Cardiac septum (tissue), 1 donor: Measurements from ENCODE around the gene PRSS56.

- PRO-cap, result no peak
Measured at GRCh38 chr2:230943632-230944031, 18.6 kb upstream of the GPR55 start.

DNA sequence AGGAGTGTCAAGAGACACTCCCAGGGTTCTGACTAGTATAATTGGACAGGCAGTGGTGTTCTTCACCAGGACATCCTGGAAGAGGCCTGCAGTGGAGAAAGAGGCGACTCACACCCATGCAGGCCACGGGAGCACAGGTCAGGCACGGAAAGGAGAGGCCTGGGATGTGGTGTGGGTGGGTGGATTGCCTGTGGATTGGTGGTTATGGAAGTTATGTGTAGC lies 14.1 kb upstream of the SPATA3 start:
- PRO-cap, result no peak

- PRO-cap, result no peak
Measured at GRCh38 chr2:231047181-231048442, 9.1 kb upstream of the PSMD1 start.

GRCh38 chr2:231138678-231139069 lies 13.8 kb upstream of the HTR2B start:
- PRO-cap, result no peak

DNA sequence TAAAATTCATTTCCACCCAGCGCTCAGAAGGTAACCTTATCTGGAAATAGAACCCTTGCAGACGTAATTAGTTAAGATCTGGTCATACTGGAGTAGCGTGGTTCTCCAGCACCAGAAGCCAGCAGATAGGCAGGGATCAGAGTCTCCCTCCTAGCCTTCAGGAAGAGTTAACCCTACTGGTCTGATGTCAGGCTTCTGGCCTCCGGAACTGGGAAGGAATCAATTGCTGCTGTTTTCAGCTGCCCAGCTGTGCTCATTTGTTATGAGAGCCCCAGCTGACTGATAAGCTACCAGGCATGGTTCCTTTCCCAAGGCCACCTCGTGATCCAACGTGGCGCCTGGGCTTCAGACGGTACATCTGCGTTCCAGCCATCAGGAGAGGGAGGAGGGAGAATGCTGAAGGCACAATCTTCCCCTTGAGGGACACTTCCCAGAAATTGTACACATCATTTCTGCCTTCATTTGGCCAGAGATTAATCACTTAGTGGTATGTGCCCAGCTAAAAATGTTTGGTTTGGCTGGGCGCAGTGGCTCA lies 10.8 kb upstream of the ARMC9 start:
- PRO-cap, result no peak

DNA sequence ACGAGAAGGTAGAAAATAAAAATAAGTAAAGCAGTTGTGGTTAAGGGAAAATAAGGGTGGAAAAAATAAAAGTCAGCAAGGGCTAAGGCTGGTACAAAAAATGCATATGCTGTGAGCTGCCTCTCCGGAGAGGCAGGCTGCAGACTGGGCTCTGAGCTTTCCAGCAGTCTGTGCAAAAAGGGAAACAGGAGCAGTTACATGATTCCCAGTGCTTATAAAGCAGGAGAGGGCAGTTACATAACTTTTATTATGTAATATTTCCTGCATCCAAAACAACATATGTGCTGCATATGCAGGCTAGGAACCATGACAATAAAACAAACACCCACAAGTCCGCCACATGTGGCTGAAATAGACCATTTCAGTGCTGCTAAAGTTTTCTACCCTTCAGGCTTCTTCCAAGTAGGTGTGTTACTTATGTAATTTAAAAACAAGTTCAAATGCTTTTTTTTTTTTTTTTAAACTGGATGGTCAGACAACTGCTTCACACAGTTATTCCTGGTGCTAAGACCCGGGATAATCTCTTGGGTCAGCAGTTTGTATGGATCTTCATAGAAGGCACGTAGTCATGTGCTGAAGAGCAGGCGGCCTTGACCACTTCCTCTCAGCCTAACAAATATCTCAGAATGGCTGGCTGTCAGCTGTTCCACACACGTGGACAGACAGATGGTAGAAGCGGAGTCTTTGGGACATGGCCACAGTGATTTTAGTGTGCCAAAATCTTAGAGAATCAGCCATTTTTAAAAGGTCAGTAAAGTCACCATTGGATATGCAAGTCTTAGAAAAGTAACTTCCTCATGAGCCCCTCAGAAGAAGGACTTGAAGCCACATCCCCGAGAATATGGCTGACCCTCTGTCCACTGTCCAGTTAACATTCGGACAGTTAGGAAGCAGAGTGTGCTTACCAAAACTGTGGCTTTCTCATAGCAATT lies 43.5 kb downstream of the ARMC9 start:
- PRO-cap, result no peak

GRCh38 chr2:231348692-231349286 lies 46.7 kb upstream of the B3GNT7 start:
- PRO-cap, result no peak

- PRO-cap, result no peak
Measured at GRCh38 chr2:231378064-231378764, 17.3 kb upstream of the B3GNT7 start.

DNA sequence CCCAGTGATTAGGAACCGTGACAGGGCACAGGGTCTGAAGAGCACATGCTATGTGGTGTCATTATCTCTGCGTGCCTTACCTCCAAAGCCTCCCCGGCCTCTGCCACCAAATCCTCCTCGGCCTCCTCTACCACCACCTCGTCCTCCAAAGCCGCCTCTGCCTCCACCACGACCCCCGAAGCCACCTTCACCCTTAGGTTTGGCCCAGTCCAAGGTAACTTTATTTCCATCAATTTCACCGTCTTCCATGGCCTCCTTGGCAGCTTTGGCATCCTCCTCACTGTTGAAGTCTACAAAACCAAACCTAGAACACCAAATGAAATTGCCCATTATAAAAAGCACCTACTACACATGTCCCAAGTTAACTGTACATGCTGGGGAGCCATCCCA lies 9.0 kb downstream of the NCL start:
- PRO-cap, result no peak

DNA sequence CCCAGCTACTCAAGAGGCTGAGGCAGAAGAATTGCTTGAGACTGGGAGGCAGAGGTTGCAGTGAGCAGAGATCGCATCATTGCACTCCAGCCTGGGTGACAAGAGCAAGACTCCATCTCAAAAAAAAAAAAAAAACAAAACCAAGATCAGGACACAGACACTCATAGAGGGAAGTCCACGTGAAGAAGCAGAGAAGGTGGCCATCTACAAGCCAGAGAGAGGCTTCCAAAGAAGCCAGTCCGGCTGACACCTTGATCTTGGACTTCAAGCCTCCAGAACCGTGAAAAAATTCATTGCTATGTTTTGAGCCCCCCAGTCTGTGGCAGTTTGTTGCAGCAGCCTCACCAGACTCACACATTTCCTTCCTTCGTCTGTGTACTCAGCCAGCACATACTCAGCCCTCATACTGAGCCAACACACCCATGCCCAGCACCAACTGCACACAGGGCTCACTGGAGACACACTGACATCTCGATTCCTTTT lies 23.9 kb upstream of the NMUR1 start:
- PRO-cap, result no peak

DNA sequence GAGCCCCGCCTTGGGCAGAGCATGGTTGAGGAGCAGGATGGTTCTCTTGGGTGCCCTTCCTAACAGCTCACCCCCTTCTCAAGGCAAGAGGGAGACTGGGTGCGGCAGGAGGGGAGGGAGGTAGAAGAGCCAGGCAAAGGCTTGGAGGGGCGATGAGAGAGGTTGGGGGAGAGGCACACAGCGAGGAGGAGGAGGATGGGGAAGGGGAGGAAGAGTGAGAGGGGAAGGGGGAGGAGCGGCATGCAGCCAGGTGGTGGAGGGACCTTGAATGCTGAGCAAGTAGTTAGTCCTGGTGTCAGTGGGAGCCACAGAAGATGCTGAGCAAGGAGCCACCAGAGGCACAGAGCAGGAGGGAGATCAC lies 23.5 kb upstream of the PTMA start:
- PRO-cap, result no peak

GRCh38 chr2:231685308-231685823 lies 23.0 kb upstream of the PTMA start:
- PRO-cap, result no peak

GRCh38 chr2:231710889-231711128 lies 2.5 kb downstream of the PTMA start:
- PRO-cap, result bidirectional peak, plus-strand start at chr2:231711005, minus-strand start at chr2:231710926

DNA sequence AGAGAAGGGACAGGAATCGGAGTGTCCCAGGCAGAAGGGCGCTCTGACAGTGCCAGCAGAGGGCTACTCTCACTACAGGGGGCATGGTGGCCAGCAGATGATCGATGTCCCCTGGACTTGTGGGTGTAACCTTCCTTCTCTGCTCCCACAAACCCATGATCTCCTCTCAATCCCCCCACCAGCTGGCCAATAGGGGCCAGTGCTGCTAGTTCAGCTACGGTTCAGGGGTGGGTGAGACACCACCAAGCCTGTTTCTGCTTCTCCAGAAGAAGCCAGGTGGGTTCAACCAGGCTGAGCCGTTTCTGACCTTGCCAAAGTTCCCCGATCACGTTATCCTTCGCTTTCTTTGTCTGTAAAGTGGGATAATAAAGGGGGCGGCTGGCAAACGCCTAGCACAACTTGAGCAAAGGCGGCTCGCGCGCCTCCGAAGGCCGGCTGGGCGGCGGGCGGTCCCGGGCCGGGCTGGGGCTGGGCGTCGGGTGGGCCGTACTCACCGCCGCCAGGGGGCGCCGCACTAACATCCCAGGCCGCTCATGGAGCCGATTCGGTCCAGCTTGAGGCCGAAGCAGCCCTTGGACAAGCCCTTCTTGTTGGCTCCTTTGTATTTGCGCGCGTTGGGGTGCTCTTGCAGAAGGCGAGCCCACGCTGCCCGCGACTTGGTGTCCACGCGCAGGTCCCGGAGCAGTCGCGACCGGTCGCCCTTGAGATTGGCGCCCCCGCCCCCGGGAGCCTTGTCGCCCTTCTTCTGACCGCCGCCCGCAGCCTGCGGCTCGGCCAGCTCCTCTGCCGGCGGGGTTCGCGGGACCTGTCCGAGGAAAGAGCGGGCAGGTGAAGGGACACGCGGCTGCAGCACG lies 1.1 kb downstream of the NPPC start:
- PRO-cap, result no peak

DNA sequence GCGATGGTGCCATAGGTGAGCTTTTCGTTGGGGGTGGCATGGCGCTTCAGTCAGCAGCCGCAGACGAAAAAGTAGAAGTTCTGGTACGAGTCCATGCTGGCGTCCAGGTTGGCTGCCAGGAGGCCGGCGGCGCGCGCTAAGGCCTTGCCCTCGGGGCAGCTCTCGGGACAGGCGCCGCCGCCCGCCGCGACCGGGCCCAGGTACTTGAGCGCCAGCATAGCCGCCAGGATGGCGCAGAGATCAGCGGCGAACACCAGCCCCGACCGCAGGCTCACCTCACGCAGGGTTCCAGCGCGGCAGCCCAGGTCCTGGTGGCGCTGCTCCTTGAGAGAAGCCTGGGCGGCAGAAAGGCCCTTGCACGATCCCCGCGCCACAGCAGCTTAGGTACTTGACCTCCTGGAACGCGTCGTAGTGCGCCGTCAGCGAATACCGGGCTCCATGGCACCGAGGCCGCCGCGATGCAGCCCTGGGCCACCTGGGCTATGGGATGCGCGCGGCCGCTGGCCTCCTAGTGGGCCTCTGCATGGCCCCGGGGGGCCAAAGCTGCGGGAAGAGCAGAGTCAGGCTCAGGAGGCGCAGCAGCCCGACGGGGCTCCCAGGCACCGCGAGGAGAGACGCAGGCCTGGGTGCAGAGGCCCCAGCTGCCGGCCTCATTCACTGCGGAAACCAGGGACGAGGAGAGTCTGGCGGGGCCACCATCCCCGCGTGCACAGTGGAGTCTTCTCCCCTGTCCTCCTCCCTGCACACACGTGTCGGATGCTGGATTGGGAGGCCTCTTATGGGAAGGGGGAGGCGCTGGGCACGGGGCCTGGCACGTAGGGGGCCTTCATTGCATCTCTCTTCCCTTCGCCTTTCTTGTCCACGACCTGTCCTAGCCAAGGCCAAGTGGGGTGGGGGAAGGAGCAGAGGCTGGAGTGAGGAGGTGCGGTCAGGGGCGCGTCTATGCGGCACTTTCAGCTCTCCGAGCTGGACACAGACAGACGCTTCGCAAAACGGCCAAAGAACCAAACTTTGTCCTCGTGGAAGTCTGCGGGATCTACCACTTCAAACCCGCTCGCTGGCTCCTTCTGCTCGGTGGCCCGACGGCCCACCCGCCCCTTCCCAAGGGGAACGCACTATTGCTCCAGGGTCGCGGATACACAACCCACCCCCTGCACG lies 13.1 kb downstream of the ALPG start:
- PRO-cap, result no peak

- PRO-cap, result no peak
Measured at GRCh38 chr2:232432491-232433183, 23.3 kb upstream of the ALPI start.

DNA sequence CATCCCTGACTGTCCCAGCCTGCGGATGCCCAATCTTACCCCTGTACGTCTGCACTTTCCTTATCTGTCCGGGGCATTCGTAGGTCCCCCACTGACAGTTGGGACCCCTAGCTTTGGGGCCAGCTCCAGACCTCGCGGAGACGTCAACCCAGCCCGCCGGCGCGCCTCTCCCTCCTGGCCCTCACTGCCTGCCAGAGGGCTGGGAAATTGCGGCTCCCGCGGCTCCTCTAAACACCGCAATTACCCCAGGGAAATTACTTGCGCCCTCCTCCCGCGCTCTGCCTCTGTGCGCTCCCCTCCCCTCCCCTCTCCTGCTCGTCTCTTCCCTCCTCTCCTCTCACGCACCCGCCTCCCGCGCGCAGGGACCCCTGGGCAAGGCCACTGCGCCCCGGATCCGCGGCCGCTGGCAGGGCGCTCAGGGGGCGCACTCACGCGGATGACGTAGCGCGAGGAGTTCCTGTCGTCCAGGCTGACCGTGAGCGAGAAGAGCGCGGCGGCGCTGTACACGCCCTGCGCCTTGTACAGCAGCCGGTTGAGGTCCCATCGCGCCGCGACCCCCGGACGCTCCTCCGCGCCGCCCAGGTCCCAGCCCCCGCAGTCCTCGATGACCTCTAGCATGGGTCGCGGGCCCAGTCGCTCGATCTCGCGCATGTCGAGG lies 2.1 kb downstream of the ECEL1 start:
- PRO-cap, result no peak

DNA sequence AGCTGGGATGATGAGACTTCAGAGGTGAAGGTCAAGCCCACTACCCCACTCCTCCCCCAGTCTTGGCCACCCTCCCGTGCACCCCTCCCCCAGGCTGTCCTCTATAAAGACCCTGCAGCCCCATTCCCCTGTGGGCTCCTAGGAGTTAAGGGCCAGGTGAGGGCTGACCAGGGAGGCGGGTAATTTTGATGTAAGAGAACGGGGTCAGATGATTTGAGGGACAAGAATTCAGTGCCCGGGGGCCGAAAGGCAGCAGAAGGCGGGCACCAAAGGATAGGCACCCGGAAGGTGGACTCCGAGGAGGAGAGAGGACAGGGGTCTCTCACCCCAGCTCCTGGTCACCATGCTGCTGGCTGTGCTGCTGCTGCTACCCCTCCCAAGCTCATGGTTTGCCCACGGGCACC lies at the start of gene PRSS56:
PRSS56 (plus strand) TSS at position 133 of the 404 bp plus-strand sequence.
- PRO-cap, result no peak

DNA sequence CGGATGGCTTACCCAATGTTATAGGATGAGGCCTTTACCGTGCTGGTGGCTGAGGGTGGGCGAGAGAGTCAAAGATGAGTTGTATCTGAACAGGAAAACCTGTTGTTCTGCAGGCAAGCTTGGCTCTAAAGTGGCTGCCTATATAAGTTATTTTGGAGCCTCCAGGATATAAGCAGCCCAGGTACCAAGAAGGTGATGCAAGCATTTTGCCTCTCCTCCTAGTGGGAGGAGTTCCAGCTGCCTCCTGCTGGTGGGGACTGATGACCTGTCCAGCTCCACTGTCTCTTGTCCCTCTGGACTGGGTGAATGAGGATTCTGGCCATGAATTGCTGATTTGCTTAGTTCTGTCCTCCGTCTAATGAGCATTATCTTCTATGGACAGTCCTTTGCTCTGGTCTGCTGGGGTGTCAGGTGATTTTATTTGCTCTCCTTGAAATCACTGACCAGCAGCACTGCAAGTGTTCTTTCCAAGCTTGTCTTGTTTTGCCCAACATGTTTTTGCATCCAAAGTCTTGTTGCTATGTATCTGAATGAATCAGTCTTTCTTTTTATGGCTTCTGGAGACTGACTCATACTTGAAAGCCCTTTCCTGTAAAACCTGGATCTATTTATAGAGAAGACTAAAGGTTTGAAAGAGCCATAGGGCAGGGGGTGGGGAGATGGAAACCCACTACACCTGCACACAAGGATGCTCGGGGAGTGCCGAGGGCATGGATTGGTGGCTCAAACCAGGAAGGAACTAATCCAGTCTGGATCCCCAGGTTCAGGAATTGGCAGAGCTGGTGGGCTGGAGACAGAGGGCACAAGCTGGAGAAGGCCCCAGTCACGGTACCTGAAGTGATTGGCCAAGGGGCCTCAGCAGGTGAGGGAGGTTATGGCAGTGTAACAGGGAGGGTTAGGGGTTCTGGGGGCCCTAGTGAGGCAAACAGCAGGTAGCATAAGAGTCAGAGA lies 40.5 kb upstream of the EFHD1 start:
- PRO-cap, result no peak

DNA sequence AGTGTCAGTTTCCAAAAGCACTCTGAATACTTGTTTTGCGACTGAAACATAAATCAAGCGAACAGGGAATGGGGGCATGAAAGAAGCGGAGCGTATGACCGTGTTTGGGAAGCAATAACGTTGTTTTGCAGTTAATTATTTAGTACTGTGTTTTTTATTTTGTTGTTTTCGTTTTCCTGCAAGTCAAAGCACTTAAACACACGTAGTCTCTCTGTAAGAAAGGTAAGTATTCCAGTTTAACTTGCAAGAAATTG lies 882 bp downstream of the GIGYF2 start:
- PRO-cap, result no peak